ENCODE data around the genes TBX19, DPT, SLC19A2 and FMO1.

DNA sequence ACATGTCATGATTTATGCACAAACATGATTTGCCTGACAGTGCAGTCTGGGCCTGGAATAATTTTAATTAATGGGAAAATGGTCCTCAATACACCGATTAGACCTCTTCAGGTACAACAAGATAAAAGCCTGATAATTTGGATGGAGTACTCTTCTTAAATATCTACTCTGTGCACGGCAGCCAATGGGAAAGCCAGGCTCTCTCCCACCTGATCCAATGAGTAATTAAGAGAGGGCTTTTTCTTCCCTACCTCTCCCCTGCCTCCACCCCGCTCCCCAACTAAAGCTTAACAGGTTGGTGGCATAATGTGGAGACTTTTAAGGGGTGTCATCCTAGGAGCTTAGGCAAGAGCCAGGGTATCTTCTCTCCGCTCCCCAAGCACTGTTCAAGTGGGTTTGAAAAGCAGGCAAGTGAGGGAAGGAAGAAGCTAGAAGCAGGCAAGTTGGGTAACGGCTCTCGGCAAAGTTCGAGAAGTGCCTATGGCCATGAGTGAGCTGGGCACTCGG, at the start of gene TBX19:
Gene TBX19 (plus strand): TSS at position 267 of the 507 bp plus-strand sequence.
- RRBS, result no CpG with 5 or more reads among the region's 8 CpGs

GRCh38 chr1:168362801-168363187, 82.1 kb downstream of the TBX19 start:
- RRBS, result no CpG with 5 or more reads among the region's 5 CpGs

GRCh38 chr1:168555202-168555921, 11.6 kb upstream of the XCL2 start:
- RRBS, result no CpG with 5 or more reads among the region's 3 CpGs

DNA sequence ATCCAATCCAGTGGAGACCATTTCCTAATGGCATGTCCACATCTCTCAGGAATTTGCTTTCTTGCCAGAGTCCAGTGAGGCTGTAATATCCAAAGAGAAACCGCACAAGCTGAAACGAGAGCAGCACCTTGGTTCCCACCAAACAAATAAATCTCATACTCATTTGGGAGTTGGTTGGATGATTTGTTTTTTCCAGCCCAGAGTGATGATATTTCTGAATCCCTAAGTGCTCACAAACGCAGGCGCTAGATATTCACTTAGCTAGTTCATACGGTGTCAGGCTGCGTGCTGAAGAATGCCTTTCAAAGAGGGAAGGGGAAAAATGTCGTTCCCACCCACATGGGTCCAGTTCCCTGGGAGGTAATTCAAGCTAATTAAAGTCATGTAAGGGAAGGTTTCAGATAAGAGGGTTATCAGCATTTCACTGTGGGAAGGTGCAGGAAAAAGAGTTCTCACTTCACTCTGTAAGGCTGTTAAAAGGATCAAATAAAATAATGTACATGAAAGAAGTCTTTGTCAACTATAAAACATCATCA, 19.5 kb downstream of the DPT start:
- RRBS, result no CpG with 5 or more reads among the region's 7 CpGs

- RRBS, result no CpG with 5 or more reads among the region's 11 CpGs
These were observed at the start of gene DPT for GRCh38 chr1:168728667-168729500. TSS of gene DPT (minus strand) at chr1:168729206.

DNA sequence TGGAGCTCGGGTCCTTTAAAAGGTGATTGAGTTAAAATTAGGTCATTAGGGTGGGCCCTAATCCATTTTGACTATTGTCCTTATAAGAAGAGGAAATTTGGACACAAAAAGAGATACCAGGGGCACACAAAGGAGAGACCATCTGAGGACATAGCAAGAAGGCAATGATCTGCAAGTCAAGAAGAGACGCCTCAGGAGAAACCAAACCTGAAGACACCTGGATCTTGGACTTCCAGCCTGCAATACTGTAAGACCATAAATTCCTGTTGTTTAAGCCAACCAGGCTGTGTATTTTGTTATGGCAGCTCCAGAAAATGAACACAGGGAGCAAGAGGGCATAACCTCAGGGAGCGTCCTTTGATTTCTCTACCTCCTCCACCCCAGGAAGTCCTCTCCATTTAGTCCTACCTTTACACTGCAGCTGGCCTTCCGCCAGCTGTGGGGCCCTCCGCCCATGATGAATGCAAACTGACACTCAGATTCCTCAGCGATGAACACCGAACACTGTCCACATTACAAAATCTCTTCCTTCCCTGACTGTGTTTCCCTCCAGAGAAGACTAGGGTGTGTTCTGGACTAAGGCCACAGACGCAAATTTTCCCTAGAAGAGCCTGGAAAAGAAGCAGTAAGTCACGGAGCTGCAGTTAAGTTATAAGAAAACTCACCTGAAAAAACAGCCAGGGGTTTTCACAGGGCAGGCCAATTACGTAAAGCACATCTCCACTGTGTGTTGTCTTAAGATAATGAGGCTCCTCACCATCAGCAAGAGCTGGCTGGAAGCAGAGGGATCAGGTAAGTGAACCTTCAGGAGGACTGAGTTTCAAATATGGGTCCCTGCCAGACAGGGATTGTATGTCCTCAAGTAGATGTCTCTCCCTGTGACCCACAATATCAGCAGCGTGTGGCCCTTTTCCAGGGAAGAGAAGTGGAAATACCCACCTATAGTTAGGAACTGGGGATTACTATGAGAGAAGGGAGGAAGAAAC, 46.5 kb upstream of the ATP1B1 start:
- RRBS, result no CpG with 5 or more reads among the region's 11 CpGs

- RRBS, result no CpG with 5 or more reads among the region's 5 CpGs
These were observed 887 bp downstream of the ATP1B1 start for GRCh38 chr1:169107435-169107718.

GRCh38 chr1:169108812-169110055, 2.7 kb downstream of the ATP1B1 start:
- RRBS, result no CpG with 5 or more reads among the region's 19 CpGs

DNA sequence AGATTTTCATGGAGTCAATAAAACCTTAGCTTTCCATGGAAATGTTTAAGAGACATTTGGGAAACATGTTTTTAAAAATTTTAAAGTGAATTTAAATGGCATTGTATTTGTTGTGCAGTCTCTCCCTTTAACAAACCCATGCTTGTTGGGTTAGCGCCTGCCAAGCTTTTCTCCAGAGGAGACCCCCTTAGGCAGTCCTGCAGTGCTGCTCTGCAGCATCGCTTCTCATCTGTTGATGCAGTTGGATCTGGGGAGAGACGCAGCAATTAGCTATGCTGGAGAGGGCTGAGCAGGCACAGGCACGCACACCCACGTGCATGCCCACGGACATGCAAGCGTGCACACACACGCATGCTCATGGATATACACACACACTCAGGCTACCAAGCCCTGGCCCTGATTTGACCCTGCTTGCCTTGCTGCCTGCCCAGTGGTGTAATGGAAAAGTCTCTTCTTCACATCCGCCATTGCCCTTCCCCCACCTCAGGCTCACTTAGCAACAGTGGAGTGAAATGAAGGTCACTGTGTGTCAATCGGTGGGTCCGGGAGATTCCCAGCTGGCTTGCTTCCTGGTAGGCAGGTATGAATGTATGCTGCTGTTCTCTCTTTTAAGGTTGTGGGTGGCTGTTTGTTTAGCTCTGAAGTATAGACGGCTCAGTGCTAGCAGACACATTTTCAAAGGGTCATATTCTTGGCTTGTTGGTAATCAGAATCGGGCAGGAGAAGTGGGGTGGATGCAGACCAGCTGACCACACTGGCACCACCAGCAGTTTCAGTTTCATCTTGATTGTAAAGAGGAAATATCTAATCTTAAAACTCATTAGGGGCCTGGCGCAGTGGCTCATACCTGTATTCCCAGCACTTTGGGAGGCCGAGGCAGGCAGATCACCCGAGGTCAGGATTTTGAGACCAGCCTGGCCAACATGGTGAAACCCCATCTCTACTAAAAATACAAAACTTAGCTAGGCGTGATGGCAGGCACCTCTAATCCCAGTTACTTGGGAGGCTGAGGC, 9.6 kb downstream of the ATP1B1 start:
- RRBS, result no CpG with 5 or more reads among the region's 17 CpGs

DNA sequence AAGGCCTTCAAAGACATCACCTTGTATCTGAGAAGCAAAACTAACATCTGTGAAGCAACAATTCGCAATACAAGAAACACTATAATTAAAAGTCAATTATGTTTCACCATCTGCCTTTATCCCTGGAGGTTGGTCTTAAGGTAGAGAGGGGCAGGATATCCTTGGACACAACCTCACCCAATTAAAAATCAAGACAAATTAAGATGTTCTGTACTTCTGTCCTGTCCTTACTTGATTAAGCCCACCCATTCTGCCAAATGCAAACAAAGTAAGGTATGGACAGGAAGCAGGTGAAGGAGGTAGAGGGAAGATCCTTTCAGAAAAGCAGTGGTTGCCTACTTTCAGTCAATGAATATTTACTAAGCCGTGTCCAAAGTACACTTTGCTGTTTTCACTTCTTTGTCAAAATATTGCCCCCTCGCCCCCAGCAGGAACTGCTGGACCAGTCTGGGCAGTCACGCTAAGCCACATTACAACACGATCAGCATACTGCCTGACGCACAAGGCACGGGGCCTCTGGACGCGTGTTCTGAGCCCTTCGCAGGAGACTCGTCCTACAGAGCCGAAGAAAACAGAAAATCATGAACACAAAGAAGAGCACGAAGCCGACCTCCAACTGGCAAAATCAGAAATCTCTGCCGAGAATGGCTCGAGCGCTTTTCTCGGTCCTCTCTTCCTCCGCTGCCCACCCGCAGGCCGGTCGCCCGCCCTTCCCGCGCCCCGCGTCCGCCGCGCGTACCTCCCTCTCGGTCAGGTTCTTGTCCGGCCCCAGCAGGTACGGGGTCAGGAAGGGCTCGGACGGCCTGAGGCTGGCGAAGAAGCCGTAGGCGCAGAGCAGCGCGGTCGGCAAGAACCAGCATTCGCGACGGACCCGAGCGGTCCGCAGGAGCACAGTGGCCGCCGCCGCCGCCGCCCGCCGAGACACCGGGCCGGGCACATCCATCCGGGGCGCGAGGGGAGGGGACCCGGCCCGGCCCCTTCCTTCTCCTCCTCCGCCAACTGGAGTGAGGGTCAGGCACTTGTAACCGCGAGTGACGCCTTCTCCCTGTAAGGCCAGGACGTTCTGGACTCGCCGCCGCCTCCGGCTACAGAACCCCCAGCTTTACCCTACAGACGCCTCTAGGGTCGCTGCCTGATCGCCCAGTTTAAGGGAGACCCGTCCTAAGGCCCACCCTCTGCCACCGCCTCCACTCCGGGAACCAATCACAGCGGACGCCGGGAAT, at the start of gene SLC19A2:
Gene SLC19A2 (minus strand): TSS at position 1,121 of the 1,223 bp plus-strand sequence.
- RRBS, result 1% methylated on average over 13 of the region's 80 CpGs

DNA sequence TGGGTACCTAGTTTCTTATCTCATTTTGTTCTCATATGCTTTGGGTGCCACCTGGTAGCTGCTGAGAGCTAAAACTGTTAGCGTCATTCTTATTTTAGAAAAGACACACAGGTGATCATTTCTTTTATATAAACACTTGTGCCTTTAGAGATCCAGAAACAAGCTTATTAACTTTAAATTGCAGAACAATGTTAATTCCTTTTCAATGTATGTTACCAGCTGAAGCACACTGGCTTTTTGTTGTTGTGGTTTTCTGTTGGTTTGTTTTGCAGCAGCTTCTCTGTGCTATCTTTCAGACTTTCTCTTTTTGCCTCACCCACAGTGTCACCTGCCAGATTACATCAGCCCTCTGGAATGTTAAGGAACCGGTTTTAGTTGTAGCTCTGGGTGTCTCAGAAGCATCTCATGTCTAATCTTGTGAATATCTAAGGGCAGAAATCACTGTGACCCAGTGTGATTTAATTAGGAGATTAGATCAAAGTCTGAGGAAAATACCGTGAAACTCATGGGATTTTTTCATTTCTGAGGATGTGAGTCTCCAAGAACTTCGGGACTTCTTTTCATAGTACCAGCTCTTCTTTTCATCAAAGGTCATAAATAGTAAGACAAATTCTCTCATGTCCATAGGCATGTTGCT, 43.5 kb upstream of the SLC19A2 start:
- RRBS, result no CpG with 5 or more reads among the region's 4 CpGs

GRCh38 chr1:169795776-169796173, 935 bp downstream of the C1orf112 start:
- RRBS, result no CpG with 5 or more reads among the region's 5 CpGs

- RRBS, result no CpG with 5 or more reads among the region's 1 CpG
These were observed 55.3 kb downstream of the NTMT2 start for GRCh38 chr1:170200987-170201450.

DNA sequence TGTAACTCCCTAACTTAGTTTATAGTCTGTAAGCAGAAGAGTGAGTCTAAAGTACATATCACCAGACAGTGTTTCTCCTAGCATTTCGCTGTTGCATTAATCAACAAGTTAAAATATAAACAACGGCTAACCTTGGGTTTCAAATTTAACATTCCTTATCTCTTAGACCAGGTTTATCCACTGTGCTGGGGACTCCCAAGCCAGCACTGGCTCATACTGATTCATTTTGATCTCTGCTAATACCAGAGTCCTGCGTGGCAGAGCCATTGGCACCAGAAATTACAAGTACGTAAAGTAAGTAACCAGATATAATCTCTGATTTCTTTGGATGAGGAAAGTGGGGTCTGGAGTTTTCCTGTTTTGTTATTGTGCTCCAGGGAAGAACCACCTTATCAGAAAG, at the start of gene FMO1:
Gene FMO1 (plus strand): TSS at position 165 of the 400 bp plus-strand sequence.
- RRBS, result no CpG with 5 or more reads among the region's 4 CpGs

DNA sequence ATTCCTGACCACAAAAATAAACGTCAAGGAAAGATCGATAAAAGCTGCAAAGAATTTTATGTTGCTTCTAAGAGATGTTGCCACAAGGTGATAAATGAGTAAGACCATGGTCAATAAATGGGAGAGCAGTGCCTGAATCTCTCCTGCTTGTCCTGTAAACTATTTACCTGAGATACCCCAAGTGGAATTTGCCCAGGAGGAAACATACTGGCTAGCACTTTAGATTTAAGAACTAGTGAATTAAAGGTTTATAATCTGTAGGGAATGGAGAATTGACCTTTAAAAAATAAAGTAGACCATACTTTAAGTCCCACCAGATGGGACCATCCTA, 70.9 kb downstream of the FMO4 start:
- RRBS, result no CpG with 5 or more reads among the region's 2 CpGs

- RRBS, result no CpG with 5 or more reads among the region's 14 CpGs
These were observed 47.1 kb downstream of the PRRC2C start for GRCh38 chr1:171532196-171532994.

DNA sequence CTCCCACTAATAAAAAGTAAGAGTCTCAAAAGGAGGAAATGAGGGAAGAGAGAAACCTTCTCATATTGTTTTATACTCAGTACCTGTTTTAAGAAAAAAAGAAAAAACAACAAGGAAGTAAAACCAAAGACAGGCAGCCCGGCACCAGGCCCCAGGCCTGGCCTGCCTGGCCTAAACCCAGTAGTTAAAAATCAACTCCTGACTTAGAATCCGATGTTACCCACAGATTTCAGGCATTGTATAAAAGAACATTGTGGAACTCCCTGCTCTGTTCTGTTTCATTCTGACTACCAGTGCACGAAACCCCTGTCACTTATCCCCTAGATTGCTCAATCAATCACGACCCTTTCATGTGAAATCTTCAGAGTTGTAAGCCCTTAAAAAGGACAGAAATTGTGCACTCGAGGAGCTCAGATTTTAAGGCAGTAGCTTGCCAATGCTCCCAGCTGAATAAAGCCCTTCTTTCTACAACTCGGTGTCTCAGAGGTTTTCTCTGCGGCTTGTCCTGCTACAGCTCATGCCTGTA, 15.7 kb upstream of the MYOCOS start:
- RRBS, result no CpG with 5 or more reads among the region's 7 CpGs

- RRBS, result no CpG with 5 or more reads among the region's 13 CpGs
These were observed 2.2 kb downstream of the METTL13 start for GRCh38 chr1:171783525-171784285.

- RRBS, result no CpG with 5 or more reads among the region's 7 CpGs
These were observed 7.2 kb downstream of the METTL13 start for GRCh38 chr1:171788584-171789228.

All from epithelial cell of esophagus (primary cell).